Subcutaneous preadipocyte (primary cell): ENCODE data around the genes FAM156B, HUWE1, ALAS2 and SPIN4.

DNA sequence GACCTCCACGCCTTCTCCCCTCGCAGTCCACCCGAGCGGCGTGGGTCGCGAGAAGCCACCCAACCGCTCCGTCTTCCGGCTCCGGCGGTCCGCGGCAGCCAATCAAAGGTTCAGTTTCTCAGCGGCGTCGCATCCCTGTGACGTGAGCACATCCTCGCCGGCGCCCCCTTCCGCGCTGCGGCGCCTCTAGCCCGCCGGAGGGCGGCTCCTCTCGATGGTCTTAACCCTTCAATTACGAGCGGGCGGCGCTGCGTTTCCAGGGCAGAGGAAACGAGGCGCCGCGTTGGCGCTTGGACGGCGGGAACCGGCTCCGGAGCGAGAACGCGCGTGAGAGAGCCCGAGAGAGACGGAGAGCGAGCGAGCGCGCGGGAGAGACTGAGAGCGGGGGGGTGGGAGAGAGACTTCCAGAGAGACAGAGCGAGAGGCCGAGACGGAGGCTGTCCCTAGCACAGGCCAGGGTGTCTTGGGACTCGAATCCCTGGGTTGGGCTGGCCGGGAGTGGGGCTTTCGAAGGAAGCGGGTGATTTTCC lies at the start of gene FAM156B:
TSS of gene FAM156B (plus strand) at position 248 of the 530 bp plus-strand sequence.
- CAGE, long polyA plus RNA = no peak

GRCh38 chrX:52923635-52924139 lies 26.6 kb downstream of the FAM156B start:
- CAGE, long polyA plus RNA = no peak

DNA sequence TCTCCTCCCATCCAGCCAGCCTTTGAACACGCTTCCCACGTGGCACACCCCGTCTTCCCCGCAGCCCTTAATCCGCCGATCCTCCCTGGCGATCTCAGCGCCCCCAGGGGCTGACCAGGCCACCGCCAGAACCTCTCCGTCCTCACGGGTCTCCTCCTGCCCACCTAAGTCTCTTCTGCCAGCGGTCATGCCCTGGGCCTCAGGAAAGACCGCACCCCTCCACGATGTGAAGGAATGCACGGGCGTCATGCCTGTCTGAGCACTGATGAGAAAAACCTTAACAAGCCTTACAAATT lies 23.0 kb downstream of the FAM156A start:
- CAGE, long polyA plus RNA = no peak

GRCh38 chrX:53055573-53056025 lies 7.0 kb downstream of the GPR173 start:
- CAGE, long polyA plus RNA = no peak

DNA sequence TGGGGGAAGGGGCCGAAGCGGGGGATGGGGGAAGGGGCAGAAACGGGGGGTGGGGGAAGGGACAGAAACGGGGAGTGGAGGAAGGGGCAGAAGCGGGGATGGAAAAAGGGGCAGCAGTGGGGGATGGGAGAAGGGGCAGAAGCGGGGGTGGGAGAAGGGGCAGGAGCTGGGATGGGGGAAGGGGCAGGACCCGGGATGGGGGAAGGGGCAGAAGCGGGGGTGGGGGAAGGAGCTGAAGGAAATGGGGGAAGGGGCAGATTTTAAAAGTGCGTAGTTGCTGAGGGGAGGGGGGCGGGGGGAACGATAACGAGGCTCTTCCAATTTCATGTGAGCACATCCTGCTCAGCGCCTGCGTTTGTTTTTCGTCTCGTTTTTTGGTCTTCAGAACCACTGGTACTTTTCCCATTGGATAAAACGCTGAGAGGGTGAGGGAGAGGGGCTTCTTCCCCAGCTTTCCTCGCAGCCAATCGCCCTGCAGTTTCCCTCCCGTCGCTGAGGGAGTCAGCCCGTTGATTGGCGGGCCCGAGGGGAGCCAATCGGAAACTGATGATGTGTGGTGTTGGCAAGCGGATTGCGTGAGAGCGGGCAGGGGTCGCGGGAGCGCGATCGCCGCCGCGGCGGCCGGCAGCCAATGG lies 408 bp upstream of the TSPYL2 start:
- CAGE, long polyA plus RNA = no peak

DNA sequence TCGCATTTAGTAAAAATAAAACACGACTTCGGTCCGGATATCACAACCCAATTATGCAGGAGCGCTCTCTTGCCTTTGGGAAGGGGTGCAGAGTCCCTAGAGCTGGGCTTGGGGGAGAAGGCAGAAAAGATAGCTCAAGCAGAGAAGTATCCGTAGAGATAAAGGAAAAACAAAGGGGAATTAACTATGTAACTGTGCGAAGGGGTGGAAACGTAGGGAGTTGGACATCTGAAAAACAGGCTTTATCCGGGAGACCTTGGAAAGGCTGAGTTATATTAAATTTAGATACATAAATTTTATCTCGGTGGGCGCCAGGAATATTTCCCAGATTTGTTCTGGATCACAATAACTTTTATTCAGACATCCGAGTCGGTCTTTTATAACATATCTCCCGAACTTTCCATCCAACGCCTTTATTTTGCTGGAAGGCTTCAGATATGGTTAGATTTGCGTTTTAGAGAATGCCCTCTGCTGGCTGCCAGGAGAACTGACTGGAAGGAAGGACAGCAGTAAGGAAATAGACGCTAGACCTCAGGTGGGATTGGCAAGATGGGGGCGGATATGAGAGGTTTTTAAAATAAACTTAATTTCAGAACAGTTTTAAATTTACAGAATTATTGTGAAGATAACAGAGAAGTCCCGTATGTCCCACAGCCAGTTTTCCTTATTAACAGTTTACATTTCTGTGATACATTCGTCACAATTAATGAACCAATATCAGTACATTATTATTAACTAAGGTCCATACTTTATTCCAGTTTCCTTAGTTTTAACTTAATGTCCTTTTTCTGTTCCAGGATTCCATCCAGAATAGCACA lies 4.8 kb upstream of the KANTR start:
- CAGE, long polyA plus RNA = no peak

DNA sequence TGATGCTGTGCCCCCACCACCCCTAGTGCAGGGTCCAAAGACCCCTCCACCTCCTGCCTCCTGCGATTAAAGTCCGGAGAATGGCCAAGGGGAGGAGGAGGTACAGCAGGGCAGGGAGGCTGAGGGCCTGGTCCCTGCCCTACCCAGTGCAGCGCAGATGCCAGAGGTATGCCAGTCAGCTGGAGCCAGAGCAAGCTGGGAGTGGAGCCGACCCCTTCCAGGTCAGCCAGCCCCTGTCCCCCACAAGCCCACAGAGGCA lies 40.6 kb downstream of the IQSEC2 start:
- CAGE, long polyA plus RNA = no peak

DNA sequence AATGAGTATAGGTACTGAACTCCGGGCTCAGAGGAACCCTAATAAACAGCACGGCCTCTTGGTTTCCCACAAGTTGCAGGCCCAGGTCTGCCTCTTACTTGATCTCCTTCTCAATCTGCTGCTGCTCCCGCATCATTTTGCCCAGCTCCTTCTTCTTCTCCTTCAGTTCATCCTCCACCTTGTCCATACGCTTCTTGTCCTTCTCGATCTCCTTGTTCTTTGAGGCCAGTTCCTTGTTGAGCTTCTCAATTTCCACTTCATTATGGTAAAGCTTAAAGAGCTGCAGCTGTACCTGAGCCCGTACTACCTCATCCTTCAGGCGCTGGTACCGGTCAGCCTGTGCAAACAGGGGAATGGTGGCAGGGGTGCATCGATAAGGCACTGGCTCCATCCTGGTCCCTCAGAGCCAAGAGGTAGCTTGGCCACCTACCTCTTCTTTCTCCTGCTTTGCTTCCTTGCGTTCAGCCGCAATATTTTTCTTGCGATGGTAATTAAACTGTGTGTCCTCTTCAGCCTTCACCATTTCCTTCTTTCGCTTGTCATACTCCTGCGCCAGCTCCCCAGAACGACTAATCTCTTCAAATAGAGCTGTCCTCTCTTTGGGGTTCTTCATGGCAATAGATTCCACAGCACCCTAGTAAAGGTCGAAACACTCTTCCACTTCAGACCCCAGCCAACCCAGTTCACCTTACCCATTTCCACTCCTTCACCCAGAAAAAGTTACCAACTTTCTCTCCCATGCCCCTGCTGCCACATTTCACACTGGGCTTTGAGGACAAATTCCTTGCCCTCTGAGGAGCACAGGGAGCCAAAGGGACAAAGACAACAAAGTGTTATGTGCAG lies 9.4 kb downstream of the SMC1A start:
- CAGE, long polyA plus RNA = no peak

DNA sequence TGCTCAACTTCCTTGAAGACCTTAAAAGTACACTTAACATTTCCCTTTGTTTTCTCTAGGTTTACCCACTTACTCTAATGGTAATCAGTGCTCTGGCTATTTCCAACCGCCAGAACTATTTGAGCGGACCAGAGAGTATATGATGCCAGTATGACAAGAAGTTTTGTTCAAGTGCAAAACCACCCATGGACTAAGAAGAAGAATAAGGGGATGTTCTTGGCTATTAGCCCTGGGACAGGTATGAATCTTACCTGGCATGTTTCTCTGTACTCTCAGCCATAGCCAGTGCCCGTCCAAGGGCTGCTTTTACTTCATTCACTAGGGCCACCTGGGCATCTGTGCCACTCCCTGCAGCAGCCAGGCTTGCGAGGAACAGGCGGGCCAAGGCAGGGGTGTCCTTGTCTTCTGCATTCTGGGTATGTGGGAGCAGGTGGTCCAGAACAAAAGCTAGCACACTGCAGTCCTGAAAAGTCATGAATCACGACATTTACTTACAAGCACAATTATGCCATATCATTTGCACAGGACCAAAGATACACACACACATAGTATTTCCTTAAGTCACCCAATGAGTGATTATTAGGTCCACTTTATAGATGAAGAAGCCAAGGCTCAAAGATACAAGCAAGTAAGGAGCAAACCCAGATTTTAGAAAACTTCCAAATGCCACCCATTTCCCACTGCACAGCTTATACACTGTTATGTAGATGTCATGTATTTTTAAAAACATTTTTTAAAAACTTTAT lies 117.0 kb downstream of the HUWE1 start:
- CAGE, long polyA plus RNA = no peak

GRCh38 chrX:53603108-53603673 lies 83.3 kb downstream of the HUWE1 start:
- CAGE, long polyA plus RNA = no peak

DNA sequence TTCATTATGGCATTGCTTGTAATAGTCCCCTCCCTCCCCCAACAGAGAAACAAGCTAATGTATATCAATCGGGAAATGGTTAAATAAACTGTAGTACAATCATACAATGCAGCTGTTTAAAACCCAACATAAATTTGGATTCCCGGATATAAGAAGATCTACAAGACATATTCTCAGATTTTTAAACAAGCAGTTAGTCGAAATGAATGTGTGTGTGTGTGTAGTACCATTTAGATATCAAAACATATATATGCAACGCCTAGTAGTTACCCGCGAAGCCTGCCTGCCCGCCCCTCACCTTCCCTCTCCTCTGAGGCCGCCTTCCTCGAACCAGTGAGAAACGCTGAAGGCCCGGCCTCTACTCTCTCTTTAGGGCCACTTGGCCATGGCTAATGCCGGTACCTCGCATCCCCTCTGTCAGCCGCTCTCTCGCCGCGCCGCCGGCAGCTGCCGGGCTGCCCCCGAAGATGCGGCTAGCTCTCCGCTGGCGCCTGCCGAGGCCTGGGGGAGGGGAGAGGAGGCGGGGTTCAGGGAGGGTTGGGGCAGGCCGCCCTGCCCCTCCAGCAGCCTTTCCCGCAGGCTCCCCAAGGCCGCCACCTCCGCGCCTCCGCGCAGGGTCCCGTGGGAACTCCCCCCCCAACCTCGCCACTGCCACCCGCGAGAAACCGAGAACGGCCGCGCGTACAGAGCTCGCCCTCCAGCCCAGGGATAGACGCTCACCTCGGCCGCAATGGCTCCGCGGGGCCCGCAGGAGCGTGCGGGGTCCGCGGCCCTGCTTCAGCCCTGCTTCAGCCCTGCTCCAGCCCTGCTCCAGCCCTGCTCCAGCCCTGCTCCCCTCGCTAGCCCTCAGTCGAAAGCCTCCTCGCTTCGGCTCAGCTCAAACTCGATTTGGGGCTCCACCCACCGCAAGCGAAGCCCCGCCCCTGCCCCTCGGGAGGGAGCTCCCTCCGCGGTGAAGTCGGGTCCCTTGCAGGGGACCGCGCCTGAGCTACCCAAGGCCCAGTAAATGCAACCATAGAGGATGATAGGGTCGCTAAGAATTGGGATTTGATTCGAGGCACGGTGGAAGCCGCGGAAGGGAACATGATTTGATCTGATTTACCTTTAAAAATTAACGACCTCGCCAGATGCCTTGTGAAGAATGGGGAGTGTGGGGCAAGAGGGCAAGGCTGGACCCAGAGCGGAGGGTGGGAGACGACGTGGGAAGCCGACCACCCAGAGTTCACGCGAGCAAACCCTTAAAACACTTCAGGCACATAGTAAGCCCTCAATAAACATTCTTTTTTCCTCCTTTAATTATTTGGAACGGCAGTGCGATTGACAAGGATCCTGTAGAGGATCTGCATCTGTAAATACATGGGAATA lies at the start of gene HUWE1:
TSS of gene HUWE1 (minus strand) at position 852 of the 1,365 bp plus-strand sequence.
- CAGE, long polyA plus RNA = no peak

DNA sequence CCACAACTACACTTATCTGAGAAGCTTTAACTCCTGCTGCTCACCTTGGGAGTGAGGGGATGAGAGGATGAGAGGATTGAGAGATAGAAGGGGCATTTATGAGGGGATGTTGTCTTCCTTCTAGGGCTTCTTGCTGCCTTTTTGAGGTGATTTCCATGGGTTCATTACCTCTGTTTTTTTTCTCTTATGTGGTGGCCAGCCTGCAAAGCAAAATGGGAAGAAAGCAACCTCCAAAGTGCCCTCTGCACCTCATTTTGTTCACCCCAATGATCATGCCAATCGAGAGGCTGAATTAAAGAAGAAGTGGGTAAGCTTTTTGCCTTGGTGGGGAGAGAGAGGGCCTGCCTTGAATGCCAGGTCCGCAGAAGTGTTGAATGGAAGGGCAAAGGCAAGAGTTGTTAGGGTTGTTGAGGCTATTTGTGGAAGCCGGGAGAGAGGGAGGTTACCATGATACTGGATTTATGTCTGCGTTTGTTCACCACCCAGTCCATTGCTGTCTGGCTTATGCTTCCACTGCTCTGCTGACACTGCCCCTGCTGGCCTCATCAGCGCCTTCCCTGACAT lies 10.0 kb downstream of the GNL3L start:
- CAGE, long polyA plus RNA = no peak

DNA sequence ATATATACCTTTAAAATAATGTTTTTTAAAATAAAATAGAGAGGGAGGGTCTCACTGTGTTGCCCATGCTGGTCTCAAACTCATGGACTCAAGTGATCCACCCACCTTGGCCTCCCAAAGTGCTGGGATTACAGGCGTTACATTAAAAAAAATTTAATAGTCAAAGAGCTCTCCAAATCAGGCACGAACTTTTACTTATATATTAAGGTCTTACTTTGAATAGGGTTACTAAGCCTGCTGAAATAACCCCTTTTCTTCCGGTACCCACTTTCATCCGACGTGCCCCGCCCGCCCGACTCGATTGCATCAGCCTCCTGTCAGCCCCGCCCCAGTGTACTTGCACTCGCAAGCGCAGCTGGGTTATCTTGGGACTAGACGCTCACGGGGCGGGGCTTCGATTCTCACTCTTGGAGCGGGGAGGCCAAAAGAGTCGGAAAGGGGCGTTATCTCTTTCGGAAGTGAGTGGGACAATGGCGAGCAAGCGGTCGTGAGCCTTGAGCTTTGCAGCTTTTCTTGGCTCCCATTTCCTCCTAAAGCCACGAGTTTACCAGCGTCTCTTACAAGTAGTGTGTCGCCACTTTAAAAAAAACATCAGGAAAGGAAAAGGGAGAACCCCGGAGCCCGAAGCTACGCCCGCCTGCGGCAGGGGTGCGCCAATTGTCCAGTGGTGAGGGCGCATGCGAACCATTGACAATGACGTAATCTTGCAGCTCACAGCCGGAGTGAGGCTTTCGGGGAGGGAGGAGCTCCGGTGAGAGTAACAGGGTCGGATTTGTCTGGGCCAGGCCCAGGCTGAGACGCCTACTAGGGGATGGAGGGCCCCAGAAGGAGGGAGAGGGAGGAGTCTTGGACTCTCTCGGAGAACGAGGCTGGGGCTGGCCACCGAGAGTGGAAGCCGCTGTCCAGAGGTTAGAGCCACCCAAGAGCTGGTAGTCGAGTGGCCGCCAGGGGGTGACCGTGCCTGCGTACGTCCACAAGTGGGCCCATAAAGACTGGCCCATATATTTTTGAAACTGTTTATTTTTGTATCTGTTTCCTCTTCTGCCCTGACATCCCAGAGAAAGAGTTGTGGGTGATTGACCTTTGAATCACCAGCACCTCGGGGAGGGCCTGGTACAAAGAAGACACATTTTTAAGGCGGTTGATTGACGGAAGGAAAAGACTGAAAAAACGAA lies 109.5 kb downstream of the GNL3L start:
- CAGE, long polyA plus RNA = no peak

DNA sequence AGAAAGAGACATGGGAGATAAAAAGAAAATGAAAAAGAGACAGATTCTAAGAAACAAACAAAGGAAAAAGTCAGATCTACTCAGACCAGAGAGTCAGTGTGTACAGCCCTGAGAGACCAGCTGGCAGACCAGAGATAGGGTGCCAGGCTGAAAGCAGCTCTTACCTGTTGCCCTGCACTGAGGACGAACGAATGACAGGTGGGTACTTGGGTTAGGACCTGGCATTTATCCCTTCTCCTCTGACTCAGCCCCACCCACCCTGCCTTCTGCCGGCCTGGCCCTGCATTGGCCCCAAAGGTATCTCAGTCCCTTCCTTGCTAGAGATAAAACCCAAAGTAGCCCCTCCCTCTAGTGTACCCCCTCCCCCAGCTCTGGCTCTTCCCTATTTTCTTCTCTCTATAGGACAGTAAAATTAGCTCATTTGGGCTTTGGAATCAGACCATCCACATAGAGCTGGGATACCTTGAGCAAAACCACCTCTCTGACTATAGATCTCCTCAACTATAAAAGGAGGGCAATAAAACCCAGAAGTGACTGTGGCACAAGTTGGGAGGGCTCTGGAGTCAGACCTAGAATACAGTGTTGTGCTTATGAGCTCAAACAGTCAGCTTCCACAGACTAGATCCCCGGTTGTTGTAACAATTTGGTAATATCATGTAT lies at the start of gene ALAS2:
TSS of gene ALAS2 (minus strand) at position 200 of the 660 bp plus-strand sequence.
- CAGE, long polyA plus RNA = no peak

DNA sequence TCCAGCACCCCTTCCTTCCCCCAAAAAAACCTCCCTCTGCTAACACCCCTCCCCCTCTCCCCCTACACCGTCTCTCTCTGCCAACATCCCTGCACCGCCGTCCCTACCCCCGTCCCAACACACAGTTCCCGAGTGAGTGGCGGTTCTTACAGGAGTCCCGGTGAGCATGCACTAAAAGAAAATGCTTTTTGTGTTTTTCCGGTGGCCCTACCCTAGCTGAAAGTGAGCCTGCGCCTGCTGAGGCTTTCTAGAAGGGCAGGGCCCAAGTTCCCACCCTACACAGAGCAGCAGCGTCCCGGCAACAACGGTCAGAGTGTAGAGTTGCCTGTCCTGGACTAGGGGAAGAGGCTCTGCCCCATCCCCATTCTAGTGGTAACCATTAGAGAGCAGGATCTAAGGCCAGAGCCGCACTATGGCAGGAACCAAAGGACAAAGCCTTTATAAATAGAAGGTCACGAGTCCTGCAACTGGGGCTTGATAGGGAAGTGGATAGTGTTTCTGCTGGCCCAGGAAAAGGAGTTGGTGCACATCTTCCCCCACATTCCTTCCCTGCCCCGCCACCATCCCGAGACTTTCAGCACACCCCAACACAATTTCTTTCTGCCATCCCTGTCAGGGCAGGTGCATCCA lies 78.0 kb upstream of the PAGE3 start:
- CAGE, long polyA plus RNA = no peak

DNA sequence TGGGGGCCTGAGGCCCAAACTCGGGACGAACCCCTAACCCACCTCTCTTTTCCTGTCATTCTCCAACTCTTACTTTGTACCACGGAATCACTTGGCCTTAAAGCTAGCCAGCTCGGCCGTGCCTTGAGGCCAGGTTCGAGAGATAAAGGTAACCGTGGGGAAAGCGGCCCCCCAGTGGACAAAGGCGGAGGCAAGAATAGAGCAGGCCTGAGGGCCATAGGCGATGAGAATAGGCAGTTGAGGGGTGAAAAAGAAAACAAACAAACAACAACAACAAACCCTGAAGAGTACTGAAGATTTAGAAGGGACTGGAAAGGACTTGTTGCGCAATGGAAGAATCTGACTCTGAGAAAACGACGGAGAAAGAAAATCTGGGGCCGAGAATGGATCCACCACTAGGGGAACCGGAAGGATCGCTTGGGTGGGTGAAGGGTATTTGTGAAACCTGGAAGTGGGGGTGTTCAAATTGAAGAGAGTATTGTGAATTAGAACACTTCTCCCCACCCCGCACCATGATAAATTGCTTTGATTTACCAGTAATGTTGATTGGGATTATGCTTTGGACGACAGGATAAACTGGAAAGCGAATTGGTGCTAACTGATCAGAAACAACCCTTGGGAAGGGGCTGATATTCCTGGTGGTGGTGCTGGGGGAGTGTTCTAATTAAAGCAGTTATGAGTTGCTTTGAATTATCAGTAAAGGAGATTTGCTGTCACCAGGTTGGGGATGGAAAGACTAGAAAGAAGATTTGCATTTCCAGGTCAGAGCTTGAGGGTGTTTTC lies 641 bp downstream of the RRAGB start:
- CAGE, long polyA plus RNA = no peak

- CAGE, long polyA plus RNA = no peak
Measured at GRCh38 chrX:56385422-56385871, 153.3 kb downstream of the KLF8 start.

DNA sequence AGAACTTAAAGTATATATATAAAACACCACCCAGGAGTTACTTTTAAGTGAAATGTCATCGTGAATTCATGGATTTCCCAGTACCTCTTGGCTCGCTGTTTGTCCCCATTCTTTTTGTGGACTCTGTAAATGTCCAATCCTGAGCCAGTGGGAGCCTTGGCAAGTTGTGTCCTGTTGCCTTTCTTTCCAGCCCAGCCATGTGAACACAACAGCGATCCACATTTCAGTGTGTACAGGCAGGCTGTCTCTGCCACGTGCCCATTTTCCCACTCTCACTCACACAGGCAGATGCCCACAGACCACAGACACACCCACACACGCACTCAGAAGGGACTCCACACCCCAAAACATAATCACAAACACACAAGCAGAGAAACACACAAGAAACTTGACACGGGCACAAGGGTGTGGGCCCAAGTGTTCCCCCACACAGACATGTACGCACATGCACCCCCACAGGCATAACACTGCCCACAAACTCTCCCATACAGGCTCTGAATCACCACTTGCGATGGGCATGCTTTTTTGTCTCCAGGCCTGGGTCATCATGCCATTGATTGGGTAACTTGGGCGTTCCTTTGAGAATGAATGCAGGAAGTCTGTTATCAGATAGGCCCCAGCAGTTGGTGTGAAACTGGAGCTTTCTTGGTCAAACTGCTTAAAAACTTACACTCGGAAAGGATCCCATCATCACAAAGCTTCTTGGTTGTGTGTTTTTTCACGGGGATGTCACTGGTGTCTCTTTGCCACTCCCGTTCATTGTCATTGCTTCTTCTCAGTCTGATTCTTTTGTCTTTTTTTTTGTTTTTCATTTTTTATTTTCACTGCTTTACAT lies 84.3 kb downstream of the NBDY start:
- CAGE, long polyA plus RNA = no peak

- CAGE, long polyA plus RNA = no peak
Measured at GRCh38 chrX:63350891-63351922, at the start of gene SPIN4. TSS of gene SPIN4 (minus strand) at chrX:63351332.

DNA sequence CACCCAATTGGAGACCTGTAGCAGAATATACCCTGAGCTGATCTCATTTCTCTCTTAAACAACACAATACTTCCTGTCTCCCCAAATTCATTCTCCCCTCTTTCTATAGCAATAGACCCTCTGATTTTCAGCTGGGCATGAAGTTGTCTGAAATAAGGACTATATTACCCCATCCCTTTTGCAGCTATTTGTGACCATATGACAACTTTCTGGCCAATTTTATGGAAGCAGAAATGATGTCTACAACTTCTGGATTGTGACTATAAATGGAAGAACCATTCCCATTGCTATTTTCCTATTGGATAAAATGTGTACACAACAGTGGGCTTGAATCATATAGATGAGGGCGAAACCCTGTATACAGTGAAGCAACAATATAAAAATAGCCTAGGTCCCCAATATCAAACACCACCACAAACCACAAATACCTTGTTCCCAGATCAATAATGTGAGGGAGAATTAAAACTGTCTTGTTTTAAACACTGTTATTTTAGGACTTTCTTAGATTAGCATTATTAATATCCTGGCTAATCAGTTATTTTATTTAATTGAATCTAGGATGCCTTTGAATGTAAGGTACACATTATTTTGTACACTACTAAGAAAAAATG lies 17.3 kb downstream of the ZC4H2 start:
- CAGE, long polyA plus RNA = no peak